Urinary bladder (tissue), 3 donors: ENCODE results near the gene TEX38.

DNA sequence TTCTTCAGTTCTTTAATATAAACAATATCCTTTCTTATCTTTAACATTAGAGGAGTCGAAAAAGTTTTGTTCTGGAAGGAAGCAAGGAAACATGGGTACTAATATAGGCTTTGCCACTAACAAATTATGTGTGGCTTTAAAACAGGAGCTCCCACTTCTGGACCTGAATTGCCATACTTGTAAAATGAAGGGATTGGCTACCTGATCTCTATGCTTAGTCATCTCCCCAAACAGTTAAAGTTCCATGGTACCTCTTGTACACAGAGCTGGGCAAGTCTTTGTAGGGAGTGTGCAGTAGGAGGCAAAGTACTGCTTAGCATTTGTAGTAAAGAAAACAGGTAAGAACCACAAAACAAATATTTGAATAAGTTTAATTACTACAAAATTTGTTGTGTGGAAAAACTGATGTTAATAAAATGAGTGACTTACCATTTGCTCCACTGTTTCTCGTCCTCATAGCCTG lies 81.3 kb downstream of the MAST2 start:
- PRO-cap, result no peak
- RAMPAGE, long total RNA, result no peak

- PRO-cap, result no peak
- RAMPAGE, long total RNA, result no peak
Observed at GRCh38 chr1:46009791-46010791, 122.3 kb downstream of the PIK3R3 start.

DNA sequence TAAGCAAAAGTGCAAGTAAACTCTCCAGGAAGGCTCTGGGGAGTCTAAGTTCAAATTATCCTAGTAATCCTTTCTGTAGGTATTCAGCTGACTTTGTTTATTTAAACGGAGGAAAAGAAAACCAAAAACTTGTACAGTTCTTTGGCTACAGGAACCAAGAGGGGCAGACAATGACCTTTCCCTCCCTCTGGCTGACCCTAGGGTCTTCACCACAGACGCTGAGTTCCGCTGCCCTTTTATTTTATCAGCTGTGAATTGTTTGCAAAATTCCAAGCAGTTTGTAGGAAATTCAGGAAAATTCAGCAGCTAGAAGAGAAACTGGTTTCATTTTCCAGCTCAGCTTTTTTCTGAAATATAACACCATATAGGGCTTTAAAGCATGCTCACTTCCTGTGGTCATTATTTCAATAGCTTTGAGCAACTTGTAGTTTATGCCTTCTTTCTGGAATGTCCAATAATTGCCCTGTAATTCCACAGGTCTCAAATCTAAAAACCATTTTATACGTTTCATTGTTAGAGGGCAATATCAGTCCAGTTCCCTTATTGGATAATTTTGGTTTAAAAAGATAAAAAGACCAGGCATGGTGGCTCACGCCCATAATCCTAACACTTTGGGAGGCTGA lies 5.5 kb upstream of the PIK3R3 start:
- PRO-cap, result no peak
- RAMPAGE, long total RNA, result no peak

GRCh38 chr1:46304638-46305131 lies 1.2 kb downstream of the UQCRH start:
- PRO-cap, result no peak
- RAMPAGE, long total RNA, result no peak

DNA sequence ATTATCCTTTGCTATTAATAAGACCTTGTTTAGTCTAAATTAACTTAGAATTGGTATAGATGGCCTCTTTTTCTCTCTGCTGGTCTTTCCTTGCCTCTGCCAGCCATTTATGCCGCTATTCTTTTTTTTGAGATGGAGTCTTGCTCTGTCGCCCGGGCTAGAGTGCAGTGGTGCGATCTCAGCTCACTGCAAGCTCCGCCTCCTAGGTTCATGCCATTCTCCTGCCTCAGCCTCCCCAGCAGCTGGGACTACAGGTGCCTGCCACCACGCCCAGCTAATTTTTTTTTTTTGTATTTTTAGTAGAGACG lies 9.8 kb upstream of the NSUN4 start:
- PRO-cap, result no peak
- RAMPAGE, long total RNA, result no peak

DNA sequence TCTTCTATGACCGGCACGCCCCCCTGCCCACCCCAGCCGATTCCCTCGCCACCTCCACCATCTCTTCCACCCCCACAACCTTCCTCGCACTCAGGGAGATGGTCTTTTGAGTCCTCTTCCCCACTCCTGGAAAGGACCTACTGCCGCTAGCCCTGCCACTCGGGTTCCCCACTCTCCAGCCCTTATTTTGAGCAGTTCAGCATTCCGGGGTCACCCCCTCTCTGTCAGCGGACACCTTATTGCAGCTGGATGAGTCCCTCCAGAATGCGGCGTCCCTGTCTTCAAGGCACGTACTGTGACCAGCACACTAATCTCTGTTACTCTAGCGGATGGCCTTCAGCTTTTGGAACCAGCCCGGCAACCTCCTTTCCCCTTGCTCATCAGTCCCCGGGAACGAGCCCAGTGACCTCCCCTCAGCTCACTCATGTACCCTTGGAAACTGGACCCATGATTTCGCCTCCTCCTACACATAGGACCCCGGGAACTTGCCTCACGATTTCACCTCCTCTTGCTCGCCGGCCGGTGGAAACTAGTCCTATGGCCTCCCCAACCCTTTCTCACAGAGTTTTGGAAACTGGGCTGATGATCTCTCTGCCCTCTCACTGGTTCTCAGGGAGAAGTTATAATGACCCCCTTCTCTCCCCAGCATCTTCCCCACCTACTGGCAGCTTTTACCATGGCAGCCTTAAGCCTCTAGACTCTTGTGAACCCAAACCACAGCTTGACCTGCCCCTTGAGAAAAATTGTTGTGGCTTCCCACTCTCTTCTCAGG lies 1.2 kb downstream of the NSUN4 start:
- PRO-cap, result no peak
- RAMPAGE, long total RNA, result no peak

- PRO-cap, result no peak
- RAMPAGE, long total RNA, result no peak
Observed at GRCh38 chr1:46533167-46533908, 2.0 kb downstream of the TMEM275 start.

GRCh38 chr1:46644933-46645603 lies 23.1 kb downstream of the ATPAF1 start:
- PRO-cap, result no peak
- RAMPAGE, long total RNA, result no peak

- PRO-cap, result no peak
- RAMPAGE, long total RNA, result no peak
Observed at GRCh38 chr1:46665565-46666366, 2.4 kb downstream of the ATPAF1 start.

GRCh38 chr1:46671690-46672005 lies at the start of gene TEX38:
Gene TEX38, plus strand, starts transcription at chr1:46671854.
- PRO-cap, result no peak
- RAMPAGE, long total RNA, result no peak

DNA sequence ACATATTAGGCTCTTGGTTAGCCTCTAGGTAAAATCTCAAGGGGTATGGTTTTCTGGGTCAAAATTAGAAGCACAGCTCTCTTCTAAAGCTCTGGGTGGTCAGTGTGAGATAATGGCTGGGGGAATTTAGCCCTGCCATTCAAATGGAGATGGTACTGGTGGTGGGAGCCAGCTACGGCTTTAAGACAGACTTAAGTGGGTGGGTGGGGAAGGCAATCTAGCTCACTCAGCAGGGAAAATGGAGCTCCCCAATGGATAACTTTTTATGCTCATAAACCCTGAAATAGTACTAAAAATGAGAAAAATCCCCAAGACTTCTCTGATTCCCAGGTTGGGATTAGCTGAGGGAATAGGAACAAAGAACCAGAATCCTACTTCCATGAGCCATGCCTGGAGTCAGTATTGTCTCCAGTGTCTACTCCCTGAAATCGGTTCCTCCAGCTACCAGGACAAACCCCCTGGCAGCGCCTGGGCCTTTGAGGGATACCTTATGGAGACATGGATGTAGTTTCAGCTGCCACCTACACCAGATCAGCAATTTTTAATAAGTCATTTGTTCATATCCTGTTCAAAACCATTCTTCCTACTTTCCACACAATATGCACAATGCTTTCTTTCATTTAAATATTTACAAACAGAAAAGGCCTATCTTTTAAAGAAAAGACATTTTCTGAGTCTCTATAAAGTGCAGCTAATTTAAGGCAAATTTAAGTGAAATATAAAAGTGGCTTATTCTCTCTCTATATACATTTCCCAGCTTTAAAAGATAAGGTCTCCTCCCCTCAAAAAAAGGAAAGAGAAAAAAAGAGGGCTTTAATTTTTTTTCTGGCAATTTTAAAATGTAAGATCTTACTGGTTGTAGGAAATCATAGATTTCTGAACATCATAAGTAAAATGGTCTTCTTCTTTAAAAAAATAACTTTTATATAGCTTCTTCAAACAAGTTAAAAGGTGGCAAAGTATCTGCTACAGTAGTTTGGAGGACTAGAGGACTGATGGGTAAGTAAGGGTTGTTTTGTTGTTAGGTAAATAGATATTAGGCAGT lies 6.1 kb downstream of the TEX38 start:
- PRO-cap, result no peak
- RAMPAGE, long total RNA, result no peak

DNA sequence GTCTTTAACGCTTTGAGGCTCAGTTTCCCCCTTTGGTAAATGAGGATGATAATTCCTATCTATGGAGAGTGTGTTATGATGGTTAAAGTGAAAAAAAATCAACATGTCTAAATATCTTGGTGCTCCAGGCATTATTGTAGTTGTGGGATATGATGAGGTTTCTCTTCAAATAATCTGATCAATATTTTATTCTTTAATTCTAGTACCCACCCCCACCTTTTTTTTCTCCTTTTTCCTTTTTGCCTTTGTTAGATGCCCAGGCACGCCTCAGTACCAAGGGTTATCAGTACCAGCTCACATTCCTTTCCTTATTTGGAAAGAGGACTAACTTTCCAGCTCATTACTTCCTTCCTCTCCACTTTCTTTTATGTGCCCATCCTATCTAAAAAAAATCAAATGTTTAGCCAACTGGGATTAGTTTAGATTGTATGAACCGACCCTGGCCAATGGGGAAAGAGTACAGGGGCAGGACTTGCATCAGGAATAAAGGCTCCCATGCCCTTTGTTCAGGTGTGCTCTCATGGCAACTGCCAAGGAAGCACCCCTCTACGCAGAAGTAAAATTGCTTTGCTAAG lies 35.7 kb upstream of the EFCAB14 start:
- PRO-cap, result no peak
- RAMPAGE, long total RNA, result no peak

DNA sequence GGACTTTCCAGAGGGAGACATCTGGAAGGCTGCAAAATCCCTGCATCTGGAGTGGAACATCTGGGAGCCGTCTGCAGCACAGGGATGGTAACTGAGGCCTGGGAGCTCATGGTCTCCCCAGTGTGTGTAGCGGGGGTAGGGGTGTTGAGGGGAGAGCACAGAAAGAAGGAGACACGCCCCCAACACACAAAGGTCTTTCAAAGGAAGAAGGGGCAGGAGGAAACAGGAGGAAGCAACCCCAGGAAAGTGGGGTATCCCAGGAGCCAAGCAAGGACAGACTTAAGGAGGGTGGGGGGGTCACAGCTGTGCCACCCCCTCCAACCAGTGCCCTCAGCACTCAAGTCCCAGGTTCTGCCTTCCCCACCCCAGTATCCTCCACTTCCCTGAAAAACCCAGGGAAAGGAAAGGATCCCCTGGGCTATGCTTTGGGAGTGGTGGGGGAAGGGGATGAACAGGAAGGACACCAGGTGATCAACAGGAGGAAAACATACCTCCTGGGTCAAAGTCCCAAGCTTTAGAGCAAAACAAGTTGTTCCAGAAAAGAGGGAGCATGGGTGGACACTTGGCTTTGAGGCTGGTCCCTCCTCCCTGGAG lies 2.4 kb upstream of the PDZK1IP1 start:
- PRO-cap, result no peak
- RAMPAGE, long total RNA, result no peak

GRCh38 chr1:47387214-47388206 lies 28.6 kb upstream of the FOXE3 start:
- PRO-cap, result no peak
- RAMPAGE, long total RNA, result no peak

GRCh38 chr1:47434194-47434708 lies 3.6 kb upstream of the FOXD2 start:
- PRO-cap, result no peak
- RAMPAGE, long total RNA, result no peak

- PRO-cap, result no peak
- RAMPAGE, long total RNA, result no peak
Observed at GRCh38 chr1:47440611-47441116, 2.8 kb downstream of the FOXD2 start.

- PRO-cap, result no peak
- RAMPAGE, long total RNA, result no peak
Observed at GRCh38 chr1:47560136-47560813, 122.4 kb downstream of the FOXD2 start.

GRCh38 chr1:47758327-47758971 lies 238.7 kb downstream of the TRABD2B start:
- PRO-cap, result bidirectional peak, plus-strand start at chr1:47758583, minus-strand start at chr1:47758437
- RAMPAGE, long total RNA, result no peak

DNA sequence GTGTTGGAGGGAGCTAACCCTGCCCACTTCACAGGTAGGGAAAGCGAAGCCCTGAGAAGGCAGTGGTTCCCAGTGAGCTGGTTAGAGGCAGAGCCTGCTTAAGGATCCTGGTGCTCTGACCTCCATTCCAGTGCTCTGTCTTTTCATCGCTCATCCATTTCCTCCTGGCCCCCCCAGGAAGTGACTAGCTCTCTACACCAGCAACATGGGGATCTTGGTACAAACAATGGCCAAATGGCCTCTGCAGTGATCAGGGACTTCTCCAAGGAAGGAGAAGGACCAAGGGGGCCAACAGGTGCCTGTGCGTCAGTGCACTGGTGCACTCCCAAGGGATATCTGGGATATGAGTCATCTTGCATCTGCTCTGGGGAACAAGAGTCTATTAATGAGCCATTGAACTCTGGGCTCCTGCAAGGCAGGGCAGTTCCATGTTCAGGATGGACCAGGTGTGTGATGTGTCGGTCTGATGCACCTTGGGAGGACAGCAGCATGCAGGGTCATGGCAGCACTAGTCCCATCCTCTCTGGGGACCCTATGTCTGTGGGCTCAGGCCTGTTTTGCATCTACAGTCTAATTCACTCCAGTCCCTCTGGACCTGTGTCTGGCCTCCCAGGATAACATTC lies 125.4 kb downstream of the TRABD2B start:
- PRO-cap, result no peak
- RAMPAGE, long total RNA, result no peak

DNA sequence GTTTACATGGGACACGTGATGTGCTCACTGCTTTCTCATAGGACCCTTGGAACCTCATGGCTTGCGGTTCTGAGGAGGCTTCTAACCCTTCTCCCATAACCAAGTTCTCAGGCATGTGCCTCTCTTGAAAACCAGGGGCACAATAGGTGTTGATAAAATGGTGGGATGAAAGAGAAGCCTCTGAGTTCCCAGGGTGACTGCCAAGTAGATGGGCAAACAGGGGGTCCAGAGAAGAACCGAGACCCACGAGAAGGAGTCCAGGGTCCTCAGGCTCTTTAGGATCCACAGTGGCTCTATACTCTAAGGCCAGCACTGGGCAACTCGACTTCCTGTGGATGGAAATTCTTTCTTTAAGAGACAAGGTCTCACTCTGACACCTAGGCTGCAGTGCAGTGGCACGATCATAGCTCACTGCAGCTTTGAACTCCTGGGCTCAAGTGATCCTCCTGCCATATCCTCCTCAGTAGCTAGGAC lies 95.0 kb downstream of the TRABD2B start:
- PRO-cap, result no peak
- RAMPAGE, long total RNA, result no peak